ENCODE measurements around the gene SLC45A1.

DNA sequence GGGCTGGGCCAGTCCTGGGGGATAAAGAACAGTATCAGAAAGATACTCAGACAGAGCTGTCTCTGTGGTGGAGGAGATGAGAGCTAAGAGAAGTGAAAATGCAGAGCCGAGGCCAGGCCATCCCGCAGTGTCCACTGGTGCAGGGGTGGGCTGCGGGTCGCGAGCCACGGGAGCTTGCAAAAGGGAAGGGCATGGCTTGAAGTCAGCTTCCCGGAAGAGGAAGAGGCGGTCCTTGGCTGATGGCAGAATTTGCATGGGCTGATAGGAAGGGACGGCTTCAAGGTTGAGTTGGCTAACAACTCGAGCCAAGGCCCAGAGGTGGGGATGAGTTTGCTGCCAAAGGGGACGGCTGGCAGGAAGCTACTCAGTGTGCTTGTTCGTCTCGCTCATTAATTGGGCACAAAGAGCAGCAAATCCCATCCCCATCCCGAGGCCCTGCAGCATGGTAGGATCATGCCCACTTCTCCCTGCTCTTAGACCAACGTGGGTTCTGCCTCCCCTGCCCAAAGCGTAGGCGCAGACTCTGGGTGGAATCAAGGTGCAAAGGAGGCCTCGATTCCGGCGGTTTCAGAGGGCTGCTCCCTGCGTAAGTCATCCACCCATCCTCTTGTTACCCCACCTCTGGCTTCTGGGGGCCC, 329.6 kb upstream of the VAMP3 start:
- PRO-cap = no peak

DNA sequence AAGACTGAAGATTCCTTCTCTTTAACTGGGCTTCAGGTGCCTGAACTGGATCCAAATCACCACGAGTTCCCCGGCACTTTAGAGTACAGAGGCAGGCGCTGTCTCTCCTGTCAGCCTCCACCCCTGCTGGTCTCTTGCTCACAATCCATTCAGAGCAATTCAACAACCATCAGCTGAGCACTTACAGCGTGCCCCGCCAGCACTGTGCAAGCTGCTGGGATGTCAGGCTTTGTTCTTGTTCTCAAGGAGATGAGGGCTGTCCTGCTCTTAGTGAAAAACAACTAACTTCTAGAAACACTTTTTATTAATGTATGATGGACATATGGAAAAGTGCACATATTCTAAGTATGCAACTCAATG, 68.7 kb upstream of the VAMP3 start:
- PRO-cap = no peak

DNA sequence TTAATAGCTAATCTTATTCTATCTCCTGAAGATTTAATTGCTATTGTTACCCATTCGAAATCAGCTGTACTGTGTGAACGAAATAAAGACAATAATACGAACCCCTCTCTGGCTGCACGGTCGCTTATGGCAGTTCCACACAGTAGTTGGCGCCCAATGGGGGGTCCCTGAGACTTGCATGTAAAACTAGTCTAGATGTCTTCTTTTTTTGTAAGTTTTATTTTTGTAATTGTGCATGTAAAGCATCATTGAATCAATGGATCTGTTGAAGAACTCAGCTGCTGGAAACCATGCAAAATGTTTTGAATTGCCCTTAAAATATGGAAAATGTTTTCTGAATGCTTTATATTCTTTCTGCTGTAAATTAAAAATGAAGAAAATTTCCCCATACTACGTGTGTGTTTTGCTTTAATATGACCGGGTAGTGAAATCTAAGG, 1.8 kb upstream of the VAMP3 start:
- PRO-cap = no peak

DNA sequence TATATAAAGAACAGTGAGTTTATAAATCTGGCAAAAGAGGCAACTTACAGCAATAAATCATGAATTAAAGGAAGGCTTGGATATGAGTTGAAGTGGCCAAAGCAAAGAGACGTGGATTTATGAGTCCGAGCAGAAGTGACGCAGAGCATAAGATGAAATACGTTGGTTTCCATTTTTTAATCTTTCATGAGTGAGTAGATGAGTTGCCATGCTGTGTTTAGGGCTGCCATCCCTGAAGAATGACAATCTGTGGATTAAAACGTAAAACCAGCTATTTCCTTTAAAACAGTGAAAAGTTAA, 344 bp upstream of the UTS2 start:
- PRO-cap = no peak

DNA sequence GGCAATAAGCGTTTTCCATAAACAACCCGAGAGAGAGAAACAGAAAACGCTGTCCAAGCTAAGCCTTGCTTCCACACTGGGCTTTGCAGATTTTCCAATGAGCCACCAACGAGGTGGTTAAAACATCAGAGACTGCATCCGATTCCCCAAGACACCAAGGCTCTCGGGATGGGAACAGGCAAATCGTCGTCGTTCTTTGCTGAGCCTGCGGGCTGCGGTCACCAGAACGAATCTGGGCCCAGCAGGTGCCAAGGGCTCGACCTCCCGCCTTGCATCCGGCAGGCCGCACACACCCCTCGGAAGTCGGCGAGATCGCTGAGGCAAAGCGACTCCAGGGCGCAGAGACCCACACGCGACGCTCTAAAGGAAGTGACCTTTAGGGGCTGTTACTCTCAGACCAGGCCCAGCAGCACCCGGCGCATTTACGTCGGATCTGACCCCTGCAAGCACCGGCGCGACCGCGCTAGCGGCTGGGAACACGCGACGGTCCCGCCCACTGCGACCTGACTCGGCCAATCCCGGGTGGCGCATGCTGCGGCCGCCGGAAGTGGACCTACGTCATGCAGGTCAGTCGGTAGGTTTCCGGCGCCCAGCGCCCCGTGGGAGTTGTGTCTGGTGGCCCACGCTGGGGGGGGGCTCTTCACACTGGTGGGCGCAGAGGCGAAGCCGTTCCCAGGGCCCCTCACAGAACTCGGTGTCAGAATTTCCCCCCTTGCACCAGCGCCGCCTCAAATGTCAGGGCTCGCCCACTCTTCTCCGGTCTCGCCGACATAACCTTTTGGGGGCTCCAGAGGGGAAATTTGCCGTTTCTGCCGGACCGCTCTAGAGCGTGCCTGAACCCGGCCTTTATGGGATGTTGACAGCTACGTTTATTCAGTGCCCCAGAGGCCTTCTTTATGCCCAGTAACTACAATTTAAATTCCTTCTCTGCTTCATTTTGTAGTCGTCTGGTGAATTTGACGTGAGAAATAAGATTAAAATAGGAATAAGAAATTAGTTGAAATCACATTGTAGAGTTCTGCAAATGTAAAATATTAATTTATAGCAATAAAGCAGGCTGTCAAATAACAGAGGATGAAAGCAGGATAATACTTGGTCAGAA, 7.4 kb upstream of the PARK7 start:
- PRO-cap = bidirectional peak, plus-strand start at position 592 of the sequence, minus-strand start at position 435 of the sequence

DNA sequence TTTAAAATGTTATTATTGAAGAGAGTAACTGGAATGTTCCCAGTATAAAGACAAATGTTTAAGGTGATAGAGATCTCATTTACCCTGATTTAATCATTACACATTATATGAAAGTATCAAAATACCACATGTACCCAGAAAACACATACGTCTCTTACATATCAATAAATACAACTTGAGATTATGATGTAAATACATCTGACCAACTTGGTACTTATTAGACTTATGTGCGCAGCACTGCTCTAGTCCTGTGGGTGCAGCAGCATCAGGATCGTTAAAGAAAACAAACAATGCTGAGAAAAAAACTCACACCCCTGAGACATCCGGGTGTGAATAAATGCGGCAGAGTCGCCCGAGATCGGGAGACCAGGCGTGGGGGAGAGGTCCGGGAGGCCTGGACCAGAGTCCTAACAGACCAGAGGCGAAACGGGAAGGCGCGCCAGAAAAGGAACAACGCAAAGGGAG, 561 bp upstream of the PARK7 start:
- PRO-cap = bidirectional peak, plus-strand start at position 345 of the sequence, minus-strand start at position 276 of the sequence

DNA sequence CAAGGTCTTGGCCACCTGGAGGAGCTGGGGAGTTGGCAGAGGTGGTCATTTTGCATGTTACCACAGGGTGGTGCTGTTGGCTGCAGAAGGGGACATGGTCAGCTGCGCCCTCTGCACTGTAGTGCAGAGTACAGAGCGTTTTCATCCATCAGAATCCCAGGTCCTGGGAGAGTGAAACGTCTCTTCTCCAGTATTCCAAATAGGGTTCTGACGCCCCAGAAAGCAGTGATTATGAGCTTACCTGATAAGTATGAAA, 13.8 kb downstream of the PARK7 start:
- PRO-cap = no peak

DNA sequence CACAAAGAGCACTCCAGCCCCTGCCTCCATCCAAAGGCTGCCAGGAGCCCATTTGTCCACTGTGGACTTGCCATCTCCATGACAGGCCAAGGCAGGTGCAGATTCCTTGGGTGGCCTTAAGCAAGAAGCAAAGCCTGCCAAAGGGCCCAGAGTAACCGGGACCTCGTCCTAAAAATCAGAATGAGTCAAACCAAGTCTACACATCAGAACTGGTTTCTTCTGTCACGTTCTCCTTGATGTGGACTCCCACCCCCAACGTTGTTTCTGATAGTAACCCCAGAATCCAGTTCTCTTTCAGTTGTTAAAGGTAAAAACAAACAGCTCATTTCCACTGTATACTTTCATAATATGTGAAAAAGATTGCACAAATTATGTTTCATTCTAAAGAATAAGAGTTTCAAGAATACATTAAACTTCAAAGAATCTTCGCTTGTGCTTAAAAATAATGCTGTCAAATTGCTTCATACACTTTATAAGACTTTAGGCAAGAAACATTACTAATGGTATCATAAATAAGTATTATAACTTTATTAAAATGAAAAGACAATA, 14.8 kb downstream of the ERRFI1 start:
- PRO-cap = unidirectional peak, minus-strand start at position 179 of the sequence; unidirectional peak, minus-strand start at position 257 of the sequence; unidirectional peak, minus-strand start at position 339 of the sequence

- PRO-cap = unidirectional peak, minus-strand start at chr1:8013206
These were observed 13.1 kb downstream of the ERRFI1 start for GRCh38 chr1:8013071-8013425.

- PRO-cap = no peak
These were observed 3.6 kb downstream of the ERRFI1 start for GRCh38 chr1:8022399-8023090.

GRCh38 chr1:8024326-8024767, 1.8 kb downstream of the ERRFI1 start:
- PRO-cap = no peak

GRCh38 chr1:8040306-8041037, 14.4 kb upstream of the ERRFI1 start:
- PRO-cap = unidirectional peak, plus-strand start at chr1:8040853

DNA sequence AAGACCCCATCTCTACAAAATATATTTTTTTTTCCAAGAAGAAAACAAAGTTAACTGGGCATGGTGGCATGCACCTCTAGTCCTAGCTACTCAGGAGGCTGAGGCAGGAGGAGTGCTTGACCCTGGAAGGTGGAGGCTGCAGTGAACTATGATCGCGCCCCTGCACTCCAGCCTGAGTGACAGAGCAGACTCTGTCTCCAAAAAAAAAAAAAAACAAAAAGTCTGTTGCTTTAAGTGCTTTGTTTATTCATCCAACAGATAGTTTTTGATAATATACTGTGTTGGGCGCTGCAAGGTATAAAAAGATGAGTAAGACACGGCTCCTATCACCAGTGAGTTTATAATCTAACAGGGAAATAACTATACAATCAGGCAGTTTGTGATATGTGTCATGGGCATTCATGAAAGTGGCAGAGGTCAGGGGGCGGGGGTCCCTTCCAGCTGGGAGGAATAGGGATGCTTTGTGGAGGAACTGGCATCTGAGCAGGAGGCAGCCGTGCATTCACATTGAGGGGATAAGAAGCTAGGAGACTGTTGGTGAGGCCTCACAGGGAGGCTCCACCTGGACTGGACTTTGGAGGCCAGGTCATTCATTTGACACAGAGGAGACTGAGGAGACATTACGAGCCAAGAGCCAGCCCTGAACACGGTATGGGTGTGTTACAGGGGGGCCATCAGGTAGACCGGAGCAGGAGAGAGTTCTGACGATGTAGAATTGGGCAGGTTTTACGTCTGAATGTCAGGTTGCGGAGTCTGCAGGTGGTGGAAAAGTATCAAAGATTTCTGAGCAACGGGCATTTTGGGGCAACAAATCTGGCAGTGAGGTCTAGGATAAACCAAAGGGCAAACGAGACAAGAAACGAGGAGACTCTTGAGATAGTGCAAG, 67.4 kb upstream of the ERRFI1 start:
- PRO-cap = no peak

GRCh38 chr1:8097973-8098421, 71.9 kb upstream of the ERRFI1 start:
- PRO-cap = no peak

DNA sequence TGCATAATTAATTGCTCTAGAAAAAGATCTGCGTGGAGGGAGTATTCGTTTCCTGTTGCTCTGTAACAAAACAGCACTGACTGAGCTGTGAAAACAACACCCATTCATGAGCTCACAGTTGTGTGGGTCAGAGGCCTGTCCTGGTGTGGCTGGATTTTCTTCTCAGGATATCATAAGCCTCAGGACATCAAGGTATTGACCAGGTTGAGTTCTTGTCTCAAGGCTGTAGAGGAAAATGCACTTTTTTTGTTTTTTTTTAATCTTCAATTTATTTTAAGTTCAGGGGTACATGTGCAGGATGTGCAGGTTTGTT, 87.2 kb upstream of the ERRFI1 start:
- PRO-cap = unidirectional peak, plus-strand start at position 73 of the sequence

DNA sequence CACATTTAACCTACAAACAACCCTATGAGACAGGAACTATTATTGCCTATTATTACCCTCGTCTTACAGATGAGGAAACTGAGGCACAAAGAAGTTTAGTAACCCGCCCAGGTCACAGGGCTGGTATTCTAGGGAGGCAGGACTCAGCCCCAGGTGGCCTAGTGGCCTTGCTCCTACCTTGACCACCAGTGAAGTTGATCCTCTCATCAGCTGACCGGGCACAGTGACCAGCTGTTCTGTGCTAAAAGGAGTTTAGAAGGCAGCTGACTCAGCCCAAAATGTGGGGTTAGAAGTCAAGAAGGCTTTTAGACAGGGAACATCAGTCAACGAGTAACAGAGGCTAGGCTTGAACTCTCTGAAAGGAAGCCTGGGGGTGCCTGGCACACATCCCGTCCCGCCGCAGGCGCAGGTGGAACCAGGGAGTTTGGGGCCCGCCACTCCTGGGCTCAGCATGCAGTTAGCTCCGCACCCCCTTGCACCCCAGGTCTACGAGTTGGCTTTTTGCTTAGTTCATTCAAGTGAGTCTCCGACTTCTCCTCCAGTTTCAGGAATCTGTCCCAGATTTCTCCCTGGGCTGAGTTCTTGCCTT, 114.9 kb upstream of the SLC45A1 start:
- PRO-cap = no peak

DNA sequence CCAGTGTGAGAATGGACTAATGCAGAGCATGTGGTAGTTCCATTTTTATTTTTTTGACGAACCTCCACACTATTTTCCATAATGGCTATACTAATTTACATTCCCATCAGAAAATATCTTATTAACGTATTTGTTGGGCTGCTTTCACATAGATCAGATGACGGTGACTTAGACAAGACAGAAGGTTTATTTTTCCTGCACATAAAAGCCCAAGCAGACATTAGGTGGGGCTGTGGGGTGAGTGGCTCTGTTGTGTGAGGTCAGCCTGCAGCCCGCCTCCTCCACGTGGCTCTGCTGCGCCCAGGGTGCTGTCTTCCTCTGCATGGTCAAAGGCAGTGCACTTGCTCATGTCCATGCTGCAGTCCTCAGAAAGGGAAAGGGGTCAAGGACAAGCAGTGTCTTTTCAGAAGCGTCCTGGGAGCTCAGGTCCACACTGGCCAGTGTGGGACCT, 36.2 kb upstream of the SLC45A1 start:
- PRO-cap = unidirectional peak, plus-strand start at position 338 of the sequence

DNA sequence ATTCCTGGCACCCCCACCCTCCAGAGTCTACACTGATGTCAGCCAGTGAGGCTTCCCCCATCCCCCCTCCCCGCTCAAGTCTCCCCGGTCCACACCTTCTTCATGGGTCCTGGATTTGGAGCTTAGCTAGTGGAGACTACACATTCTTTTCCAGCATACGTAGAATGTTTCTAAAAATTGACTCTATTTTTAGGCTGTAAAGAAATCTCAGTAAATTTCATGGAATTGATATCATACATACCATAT, 24.7 kb upstream of the SLC45A1 start:
- PRO-cap = no peak

DNA sequence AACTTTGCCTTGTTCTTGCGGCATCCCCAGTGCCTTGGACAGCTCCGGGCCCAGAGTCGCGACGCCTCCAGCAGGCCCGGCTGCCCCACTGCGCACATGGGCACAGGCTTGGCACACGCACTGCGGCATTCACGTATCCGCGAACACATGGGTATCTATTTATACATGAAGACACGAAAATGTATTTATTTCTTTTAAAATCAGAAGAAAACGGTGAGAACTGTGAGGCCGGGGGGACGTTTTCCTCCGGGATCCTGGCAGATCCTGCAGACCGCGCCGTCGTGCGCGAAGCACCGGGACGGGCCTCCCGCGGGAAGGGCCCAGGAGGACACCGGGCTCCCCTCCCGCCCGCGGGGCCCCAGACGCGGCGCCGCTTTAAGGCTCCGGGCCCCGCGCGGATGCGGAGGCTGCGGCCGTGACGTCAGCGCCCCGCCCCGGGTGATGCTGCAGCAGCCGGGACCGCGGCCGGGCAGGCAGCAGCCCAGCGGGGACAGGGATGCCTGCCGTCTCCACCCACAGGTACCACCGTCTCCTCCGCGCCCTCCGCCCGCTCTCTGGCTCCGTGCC, at the start of gene SLC45A1:
TSS of gene SLC45A1 (plus strand) at position 447 of the 567 bp plus-strand sequence.
- PRO-cap = bidirectional peak, plus-strand start at position 479 of the sequence, minus-strand start at position 377 of the sequence

- PRO-cap = no peak
These were observed 101.8 kb downstream of the SLC45A1 start for GRCh38 chr1:8419596-8420277.

All from bronchus (tissue), 1 donor.